Tibial nerve (tissue), 3 donors: ENCODE measurements around the gene SLC25A34.

GRCh38 chr1:15661025-15661765, 1.7 kb downstream of the RSC1A1 start:
- PRO-cap: no peak
- RAMPAGE, long total RNA, 3 experiments: start-site peak on the plus strand in 1 of 3 experiments, at chr1:15661140-15661558 at its widest, 16 reads per replicate

- PRO-cap: no peak
- RAMPAGE, long total RNA, 3 experiments: no peak in any of the 3 experiments
Observed at GRCh38 chr1:15666964-15667588, 7.6 kb downstream of the RSC1A1 start.

- PRO-cap: no peak
- RAMPAGE, long total RNA, 3 experiments: no peak in any of the 3 experiments
Observed at GRCh38 chr1:15680893-15681267, 3.2 kb upstream of the PLEKHM2 start.

- PRO-cap: bidirectional peak, plus-strand start at chr1:15705057, minus-strand start at chr1:15704917
- RAMPAGE, long total RNA, 3 experiments: no peak in any of the 3 experiments
Observed at GRCh38 chr1:15704820-15705244, 20.7 kb downstream of the PLEKHM2 start.

GRCh38 chr1:15733685-15734469, 2.2 kb upstream of the SLC25A34 start:
- PRO-cap: no peak
- RAMPAGE, long total RNA, 3 experiments: no peak in any of the 3 experiments

DNA sequence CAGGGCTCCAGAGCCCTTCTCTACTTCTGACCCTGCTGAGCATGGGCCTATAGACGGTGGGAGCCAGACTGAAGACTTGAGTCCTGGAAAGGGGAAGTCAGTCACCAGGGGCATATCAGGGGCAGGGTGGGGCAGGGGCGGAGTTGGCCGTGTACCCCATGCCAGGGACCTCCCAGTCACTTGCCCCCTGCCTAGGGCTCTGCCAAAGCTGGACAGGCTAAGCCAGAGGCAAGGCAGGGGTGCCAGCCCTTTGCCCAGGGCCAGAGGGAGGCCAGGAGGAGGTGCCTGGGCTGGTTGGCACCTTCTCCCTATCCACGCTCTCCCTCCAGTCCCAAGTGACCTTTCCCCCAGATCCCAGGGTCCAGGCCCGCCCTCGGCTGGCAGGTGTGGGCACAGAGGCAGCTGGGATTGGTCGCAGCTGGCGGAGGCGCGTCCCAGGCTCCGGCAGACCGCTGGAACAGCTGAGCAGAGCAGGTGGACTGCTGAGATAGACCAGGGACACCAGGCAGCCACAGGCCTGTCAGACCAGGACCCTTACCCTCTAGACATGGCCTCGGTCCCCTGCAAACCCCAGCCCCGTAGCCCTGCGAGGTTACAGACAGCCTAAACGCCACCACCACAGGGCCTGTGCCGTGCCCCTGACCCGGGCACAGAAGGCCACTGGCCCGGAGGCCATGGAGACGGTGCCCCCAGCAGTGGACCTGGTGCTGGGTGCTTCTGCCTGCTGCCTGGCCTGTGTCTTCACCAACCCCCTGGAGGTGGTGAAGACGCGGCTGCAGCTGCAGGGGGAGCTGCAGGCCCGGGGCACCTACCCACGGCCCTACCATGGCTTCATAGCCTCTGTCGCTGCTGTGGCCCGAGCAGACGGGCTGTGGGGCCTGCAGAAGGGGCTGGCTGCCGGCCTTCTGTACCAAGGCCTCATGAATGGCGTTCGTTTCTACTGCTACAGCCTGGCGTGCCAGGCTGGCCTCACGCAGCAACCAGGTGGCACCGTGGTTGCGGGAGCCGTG, at the start of gene SLC25A34:
Gene SLC25A34, plus strand, starts transcription at position 447 of the 1,010 bp plus-strand sequence.
- PRO-cap: no peak
- RAMPAGE, long total RNA, 3 experiments: no peak in any of the 3 experiments

- PRO-cap: no peak
- RAMPAGE, long total RNA, 3 experiments: no peak in any of the 3 experiments
Observed at GRCh38 chr1:15795046-15795435, 12.4 kb downstream of the UQCRHL start.

DNA sequence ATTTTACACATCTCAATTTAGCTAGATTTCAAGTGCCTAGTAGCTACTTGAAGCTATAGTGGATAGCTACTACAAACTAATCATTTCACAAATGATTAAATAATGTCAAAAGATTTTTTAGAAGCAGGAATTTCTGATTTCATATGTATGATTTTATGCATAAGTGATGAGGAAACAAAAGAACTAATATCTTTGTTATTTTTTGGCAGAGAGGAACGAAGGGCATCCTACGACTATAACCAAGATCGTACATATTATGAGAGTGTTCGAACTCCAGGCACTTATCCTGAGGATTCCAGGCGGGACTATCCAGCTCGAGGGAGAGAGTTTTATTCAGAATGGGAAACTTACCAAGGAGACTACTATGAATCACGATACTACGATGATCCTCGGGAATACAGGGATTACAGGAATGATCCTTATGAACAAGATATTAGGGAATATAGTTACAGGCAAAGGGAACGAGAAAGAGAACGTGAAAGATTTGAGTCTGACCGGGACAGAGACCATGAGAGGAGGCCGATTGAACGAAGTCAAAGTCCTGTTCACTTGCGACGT, 47.9 kb downstream of the ZBTB17 start:
- PRO-cap: no peak
- RAMPAGE, long total RNA, 3 experiments: start-site peak on the plus strand in 1 of 3 experiments, centred at positions 125 to 273 of the sequence, 8 to 21 reads per replicate

- PRO-cap: no peak
- RAMPAGE, long total RNA, 3 experiments: no peak in any of the 3 experiments
Observed at GRCh38 chr1:15940320-15941261, 35.3 kb downstream of the ZBTB17 start.

- PRO-cap: no peak
- RAMPAGE, long total RNA, 3 experiments: no peak in any of the 3 experiments
Observed at GRCh38 chr1:15942756-15943474, 33.0 kb downstream of the ZBTB17 start.

GRCh38 chr1:16013685-16014216, 4.1 kb downstream of the HSPB7 start:
- PRO-cap: no peak
- RAMPAGE, long total RNA, 3 experiments: no peak in any of the 3 experiments

DNA sequence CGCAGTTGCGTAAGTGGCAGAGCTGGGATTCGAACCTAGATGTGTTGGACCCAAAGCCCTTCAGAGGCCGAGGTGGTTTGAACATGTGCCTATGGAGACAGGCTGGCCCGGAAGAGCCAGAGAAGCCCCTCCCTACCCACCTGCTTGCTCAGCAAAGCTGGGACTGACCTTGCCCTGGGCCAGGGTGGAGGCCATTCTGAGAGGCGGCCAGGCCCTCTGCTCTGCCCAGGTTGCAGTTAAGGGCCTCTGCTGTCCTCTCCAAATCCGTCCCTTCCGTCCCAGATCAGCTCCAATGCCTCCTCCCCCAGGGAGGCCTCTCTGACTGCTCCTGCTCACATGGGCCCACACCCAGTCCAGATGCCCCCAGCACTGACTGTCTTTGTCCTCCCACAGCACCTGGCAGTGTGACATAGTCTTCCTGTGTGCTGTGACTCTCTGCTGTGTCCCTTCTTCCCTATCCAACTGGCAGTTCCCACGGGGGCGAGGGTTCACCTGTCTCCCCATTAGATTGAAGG, 1.2 kb upstream of the HSPB7 start:
- PRO-cap: no peak
- RAMPAGE, long total RNA, 3 experiments: no peak in any of the 3 experiments

DNA sequence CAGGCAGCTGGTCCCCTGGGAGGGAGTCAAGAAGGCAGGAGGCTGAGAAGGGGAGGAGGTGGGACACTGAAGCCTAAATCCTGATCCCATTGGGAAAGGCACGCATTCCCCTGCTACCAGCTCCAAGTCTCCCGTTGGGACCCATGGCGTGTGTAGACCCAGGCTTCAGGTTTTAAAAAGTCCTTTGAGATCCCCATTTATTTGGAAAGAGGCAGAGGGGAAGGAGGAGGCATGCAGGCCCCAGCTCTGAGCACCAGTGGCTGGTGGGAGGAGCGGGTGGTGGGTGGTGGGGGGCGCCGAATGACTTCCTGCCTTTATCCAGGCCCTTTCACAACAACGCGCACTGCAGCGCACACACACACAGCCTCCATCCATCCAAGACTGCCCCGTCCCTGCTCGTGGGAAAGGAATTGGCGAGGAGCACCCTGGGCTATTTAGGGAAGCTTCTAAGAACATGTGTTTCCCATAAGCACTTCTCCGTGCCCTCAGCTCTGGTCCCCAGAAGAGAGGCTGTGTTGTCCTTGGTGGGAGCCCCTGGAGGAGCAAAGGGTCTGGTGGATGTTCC, 28.3 kb downstream of the EPHA2 start:
- PRO-cap: no peak
- RAMPAGE, long total RNA, 3 experiments: no peak in any of the 3 experiments

DNA sequence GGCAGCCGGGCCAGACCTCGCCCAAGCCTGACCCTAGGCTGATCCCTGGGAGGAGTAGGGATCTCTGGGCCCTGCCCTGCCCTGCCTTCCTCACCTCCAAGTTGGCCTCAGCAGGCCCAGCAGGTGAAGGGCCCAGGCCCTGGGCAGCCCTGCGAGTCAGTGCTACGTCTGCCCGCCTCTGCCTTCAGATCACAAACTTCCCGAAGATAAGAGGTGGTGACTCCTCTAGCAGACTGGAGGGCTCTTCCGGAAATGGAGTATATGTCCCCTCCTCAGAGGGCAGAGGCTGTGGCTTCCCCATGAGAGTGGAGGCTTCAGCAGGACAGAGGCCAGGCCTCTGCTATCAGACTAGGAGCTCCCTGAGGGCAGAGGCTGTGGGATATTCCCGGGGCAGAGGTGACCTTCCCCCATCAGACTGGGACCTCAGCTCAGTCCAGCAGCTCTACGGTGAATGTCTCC, 15.8 kb upstream of the EPHA2 start:
- PRO-cap: no peak
- RAMPAGE, long total RNA, 3 experiments: no peak in any of the 3 experiments

- PRO-cap: no peak
- RAMPAGE, long total RNA, 3 experiments: no peak in any of the 3 experiments
Observed at GRCh38 chr1:16228252-16228912, 8.6 kb downstream of the CPLANE2 start.

DNA sequence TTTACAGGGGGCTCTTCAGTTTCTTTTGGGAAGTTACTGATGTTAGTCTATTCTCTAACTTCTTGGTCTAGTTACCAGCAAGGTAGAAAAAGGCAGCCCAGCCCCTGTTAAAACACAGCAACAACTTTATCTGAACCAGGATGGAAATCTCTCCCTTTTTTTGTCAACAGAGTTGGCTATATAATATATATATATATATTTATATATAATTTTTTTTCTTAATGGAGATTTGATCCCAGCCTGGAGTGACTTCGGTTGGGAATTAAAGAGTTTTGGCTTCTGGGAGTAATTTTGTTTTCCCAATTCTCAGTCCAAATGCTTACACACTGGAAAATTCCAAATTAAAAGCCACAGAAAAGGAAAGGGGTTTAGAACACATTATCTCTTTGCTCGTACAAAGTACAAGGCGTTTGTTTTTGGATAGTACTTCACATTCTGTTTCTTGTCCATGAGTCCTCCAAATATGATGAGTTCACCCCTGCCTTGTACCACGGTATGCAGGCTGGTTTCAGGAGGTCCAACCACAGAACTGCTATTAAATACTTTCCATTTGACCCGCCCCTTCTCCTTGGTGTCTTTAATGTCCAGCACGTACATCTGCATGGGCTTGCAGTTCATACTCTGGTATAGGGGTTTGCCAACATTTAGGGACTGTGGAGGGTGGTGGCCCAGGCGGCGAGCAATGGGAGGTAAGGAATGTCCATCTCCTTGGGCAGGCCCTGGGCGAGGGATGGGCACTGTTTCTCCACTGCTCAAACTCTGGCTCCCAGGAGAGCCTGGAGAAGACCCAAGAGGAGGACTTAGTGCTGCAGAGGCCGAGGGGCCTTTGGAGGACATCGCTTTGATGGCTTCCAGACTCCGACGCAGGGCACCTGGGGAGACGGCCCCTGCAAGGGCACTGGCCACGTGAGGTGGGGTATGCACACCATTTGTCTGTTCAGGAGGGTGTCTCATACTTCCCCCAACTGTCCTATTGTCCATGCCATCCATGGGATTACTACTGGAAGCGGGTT, 13.6 kb upstream of the CPLANE2 start:
- PRO-cap: no peak
- RAMPAGE, long total RNA, 3 experiments: no peak in any of the 3 experiments

GRCh38 chr1:16545821-16546285, 105.3 kb downstream of the NECAP2 start:
- PRO-cap: no peak
- RAMPAGE, long total RNA, 3 experiments: no peak in any of the 3 experiments

- PRO-cap: no peak
- RAMPAGE, long total RNA, 3 experiments: start-site peak on the minus strand in 2 of 3 experiments, at chr1:16608529-16608666 at its widest, 18 to 45 reads per replicate
Observed at GRCh38 chr1:16608456-16609005, 168.0 kb downstream of the NECAP2 start.

- PRO-cap: no peak
- RAMPAGE, long total RNA, 3 experiments: no peak in any of the 3 experiments
Observed at GRCh38 chr1:16612288-16612885, 171.9 kb downstream of the NECAP2 start.

DNA sequence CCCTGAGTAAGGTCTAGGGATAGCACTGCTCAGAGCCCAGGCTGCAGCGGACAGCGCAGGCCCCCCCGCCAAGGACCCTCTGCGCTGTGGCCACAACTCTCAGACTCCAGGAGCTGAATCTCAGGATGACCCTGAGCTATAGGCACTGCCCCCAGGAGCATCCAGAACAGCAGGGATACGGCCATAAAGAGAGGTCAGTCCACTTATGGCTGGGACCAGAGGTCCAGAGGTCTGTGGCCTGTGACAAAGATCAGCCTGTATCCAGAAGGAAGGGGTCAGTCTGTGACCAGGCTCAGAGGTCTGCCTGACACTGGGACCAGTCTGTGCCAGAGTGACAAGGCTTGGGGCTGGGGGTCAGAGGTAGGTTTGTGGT, 186.2 kb downstream of the NECAP2 start:
- PRO-cap: no peak
- RAMPAGE, long total RNA, 3 experiments: no peak in any of the 3 experiments